Neural crest cell (in vitro differentiated cells): ENCODE data around the gene GC.

- PRO-cap = no peak
Measured at GRCh38 chr4:70992743-70993170, 692 bp upstream of the DCK start.

DNA sequence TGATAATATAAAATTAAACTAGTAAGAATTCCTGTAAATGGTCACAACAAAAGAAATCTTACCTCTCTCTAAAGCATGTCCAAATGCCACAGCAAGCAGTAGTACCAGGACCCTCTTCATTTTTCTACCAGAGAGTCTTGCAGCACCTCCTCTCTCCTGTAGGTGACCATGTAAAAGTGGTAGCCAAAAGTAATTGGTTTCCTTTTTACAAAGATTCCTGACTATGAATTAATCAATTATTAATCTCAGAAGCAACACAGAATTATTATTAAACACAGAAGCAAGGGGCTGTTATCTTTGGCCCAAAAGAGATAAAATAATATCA is at the start of gene GC:
Gene GC (minus strand): TSS at position 181 of the 325 bp plus-strand sequence.
- PRO-cap = no peak

DNA sequence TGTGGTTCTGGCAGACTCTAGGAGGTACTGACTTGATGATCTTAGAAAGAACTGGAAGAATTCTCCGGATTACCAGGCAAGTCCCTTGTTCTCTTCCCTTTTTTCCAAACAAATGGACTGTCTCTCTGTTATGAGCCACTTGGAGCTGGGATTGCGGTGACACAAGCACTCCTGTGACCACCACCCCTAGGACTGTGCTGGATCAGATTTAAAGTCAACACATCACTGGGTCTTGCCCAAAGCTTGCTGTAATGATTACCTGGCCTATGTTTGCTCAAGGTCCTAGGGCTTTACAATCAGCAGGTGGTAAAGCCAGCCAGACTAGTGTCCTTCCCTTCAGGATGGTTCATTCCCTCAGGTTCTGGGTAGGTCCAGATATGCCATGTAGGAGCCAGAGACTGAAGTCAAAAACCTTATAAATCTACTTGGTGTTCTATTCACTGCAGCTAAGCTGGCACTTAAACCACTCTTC is 144.7 kb downstream of the COX18 start:
- PRO-cap = no peak

DNA sequence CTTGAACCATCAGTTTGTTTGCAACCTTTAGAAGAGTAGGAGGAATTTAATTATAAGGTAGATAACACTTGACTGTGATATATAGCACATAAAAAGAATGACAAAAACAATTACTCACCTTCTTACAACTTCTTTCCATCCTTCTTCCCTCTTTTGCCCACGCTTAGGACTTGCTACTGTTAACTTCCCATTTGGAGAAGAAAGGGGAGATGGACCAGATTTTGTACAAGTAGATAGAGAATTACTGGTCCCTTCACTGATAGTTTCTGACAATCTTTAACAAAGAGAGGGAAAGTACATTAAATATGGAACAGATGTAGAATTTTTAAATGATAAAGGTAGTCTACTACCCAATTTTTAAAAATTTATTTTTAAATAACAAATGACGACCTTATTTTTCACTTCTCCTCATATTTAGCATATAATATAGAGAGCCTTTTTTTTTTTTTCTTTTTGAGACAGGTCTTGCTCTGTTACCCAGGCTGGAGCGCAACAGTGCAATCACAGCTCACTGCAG is 27.5 kb upstream of the COX18 start:
- PRO-cap = no peak

GRCh38 chr4:73100021-73100695 is 30.6 kb upstream of the COX18 start:
- PRO-cap = no peak

DNA sequence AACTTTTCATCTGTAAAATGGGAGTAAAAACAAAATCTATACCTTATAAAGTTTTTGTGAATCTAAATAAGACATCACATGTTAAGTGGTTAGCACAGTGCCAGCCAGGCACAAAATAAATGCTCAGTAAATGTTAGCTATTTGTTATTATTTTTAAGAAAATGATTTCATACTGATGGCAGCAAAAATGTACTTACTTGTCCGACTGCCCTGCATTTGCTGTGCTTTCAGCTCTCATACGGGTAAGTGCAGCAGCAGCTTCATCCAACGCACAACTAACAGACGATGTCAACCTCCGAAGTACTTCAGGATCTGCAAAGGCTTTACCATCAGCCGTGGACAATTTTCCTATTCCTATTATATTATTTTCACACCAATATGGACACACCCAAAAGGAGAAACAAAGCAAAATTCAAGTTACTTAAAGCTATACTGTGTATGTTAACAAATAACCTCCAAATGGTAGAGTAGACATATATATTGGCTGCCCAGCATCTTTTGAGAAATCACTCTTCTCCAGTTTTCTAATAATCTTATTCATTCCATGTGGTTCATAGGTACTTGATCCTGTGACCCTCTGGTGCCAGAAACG is 91.6 kb upstream of the COX18 start:
- PRO-cap = no peak

- PRO-cap = no peak
Measured at GRCh38 chr4:73256973-73257615, 1.5 kb downstream of the ANKRD17 start.

- PRO-cap = no peak
Measured at GRCh38 chr4:73319721-73320171, 61.1 kb upstream of the ANKRD17 start.

GRCh38 chr4:73409099-73409516 is 5.0 kb downstream of the ALB start:
- PRO-cap = no peak

DNA sequence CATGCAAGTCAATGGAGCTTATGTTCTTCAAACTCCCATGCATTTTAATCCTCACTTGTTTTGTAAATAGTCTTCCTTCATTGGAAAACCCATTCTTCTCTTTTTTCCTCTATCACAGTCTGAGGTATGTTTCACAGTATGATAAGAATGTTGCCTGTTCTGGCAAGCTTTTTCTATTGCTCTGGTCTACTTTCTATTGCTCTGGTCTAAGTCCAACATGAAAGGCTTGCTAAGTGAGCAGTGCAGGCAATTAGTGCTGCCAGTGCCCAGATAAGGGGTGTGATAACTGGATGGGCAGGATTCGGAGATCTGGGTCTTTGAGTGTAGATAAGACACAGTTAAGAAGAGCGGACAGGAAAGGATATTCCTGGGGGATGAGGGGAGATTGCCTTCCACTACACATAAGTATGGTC is 17.1 kb downstream of the AFP start:
- PRO-cap = no peak

- PRO-cap = no peak
Measured at GRCh38 chr4:73589268-73589871, 30.9 kb downstream of the RASSF6 start.

DNA sequence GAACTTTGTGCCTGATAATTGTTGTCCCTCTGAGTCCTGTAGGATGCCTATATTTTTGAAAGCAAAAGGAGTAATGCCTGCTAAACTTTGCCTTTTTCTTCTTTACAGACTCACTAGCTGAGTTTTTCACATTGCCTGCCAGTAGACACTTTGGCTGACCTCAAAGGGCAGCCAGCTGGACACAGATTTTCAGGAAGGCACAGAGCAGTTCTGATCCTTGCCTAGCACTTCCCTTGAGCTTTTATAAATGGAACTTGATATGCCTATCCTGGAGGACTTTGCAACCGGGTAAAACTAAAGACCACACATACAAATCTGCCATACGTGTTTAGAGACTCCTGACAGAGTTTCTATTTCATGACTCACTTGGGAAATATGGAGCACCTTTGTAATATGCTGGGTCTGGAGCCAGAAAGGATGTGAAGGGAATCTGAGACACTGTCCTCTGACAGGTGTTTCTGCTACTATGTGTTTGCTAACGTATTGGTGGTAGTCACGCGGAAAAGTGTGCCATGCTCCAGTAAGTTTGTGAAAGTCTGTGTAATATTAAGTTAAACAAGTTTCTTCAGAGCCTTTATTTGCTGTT is 56.6 kb upstream of the RASSF6 start:
- PRO-cap = no peak

DNA sequence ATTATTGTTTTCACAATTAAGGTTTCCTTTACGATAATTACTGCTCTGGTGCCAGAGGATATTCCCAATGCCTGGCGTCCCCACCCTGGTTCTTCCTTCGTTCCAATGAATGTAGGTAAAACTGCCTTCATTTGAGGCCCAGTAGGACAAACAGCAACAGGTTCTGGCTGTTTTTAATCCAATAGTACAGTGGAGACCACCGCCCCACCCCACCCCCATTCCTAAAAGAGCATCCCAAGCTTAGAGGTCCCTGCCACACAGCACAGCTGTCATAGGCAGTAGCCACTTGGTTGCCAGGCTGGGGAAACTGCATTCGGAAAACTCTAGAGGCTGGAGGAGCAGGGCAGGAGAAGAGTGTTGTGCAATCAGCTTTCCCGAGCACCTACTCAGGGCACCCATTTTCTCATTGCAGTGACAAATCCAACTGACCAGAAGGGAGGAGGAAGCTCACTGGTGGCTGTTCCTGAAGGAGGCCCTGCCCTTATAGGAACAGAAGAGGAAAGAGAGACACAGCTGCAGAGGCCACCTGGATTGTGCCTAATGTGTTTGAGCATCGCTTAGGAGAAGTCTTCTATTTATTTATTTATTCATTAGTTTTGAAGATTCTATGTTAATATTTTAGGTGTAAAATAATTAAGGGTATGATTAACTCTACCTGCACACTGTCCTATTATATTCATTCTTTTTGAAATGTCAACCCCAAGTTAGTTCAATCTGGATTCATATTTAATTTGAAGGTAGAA is 1.1 kb downstream of the CXCL1 start:
- PRO-cap = no peak

GRCh38 chr4:73884603-73884912 is 15.4 kb downstream of the CXCL1 start:
- PRO-cap = no peak

- PRO-cap = unidirectional peak, minus-strand start at chr4:74039487
Measured at GRCh38 chr4:74039373-74039875, 935 bp upstream of the CXCL3 start.

DNA sequence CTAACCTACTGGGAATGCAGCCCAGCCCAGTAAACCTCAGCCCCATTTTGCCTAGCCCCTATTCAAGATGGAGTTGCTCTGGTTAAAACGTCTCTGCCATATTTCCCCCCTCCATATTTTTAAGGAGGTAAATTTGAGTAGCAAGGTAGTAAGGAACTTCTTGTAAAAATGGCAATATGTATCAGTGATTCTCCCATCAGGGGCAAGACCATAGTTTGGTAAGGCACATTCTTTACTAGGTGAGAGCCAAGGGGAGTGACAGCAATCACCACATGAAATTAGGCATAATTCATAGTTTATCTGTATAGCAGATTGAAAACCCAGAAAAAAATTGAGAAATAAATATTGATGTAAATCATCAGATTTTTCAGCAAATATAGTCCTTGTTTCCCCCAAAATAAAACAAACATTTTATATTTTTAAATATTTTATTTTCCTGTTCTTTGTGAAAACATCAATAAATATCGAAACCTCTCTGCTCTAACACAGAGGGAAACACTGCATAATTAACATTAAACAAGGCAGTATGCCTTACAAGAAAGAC is 2.3 kb downstream of the CXCL2 start:
- PRO-cap = no peak

DNA sequence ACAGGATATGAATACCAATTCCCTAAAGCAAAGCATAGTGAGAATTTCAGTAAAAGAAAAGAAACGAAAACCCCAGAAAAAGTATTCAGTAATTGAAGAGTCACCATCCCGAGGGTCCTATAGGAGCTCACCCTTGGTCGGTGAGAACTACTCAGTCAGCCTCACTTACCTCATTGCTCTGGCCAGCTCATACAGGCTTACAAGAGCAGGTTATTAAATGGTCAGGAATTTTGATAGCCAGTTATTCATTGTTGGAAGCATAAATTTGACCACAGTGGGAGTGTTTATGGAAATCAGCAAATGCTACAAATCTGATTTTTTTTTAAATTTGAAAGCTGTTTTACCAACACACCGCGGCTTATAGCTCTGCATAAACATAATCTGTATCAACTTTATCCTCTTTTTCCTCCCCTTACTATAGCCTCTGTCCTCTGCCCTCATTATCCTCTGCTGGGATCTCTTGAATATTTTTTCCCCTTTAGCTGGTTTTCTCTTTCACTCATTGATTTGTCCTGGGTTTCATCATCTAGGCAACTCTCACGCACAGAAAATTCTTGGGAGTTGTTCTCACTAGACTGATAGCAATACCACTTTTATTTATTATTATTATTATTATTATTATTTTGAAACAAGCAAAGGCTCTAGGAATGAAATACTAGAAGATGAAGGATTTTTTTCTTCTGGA is 11.0 kb upstream of the CXCL2 start:
- PRO-cap = no peak

DNA sequence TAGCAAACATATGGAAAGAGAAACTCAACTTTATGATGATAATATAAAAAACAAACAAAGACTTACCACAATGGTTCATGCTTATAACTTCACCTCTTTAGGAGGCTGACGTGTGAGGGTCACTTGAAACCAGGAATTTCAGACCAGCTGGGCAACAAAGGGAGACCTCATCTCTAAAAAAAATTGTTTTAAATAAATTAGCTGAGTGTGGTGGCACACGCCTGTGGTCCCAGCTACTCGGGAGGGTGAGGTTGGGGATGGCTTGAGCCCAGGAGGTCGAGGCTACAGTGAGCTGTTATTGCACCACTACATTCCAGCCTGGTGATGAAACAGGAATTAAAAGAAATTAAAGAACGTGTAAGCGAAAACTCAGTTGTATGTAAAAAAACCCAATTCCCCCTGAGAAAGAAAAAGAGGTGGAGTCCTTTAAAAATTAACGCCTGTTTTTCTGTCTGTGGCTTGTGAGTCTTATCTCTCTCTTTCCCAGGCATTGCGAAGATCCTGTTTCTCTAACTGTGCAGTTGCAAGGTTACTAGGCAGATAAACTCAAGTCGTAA is 21.9 kb downstream of the EPGN start:
- PRO-cap = no peak

DNA sequence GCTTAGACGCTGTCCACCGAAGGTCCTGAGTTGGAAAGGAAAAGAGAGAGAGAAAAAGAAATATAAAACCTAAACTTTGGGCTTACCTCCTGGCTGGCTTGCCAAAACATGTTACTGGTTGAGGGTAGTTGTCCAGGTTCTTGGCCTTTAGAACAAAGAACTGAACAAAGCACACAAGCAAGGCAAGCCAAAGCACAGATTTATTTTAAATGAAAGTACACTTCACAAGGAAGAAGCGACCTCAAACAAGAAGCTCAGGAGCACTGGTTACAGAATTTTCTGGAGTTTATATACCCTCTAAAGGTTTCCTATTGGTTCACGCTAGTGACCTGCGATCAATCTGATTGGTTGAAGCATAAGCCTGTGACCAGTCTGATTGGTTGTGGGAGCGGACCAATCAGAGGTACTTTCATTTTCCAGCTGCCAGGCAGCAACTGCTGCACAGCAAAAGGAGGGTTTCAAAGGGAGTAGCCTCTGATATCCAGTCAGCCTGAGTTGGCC is 4.7 kb upstream of the AREG start:
- PRO-cap = no peak

DNA sequence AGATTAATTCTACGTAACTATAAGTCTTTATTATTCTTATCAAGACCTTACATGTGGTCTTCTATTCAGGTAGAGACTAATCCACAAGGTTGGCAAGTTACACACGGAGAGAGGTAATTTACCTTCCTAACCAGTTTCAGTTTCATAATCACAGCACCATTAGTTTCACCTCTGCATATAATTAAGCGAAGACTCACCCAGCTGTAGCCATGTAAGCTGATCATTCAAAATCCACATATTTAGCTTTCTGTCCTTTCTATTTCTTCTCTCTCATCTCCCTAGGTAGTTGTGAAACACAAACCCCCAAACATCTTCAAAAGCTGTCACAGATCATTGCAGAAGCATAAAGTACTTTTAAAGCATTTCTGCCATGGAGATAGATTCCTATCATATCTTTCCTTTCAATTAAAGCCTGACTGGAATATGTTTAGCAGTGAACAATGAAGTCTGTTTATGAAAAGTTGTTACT is 78.5 kb downstream of the BTC start:
- PRO-cap = no peak